Aorta (tissue), 1 donor: ENCODE measurements around a stretch of chr12.

- PRO-cap = no peak
These were observed 69.3 kb downstream of the RFLNA start for GRCh38 chr12:124364294-124364565.

DNA sequence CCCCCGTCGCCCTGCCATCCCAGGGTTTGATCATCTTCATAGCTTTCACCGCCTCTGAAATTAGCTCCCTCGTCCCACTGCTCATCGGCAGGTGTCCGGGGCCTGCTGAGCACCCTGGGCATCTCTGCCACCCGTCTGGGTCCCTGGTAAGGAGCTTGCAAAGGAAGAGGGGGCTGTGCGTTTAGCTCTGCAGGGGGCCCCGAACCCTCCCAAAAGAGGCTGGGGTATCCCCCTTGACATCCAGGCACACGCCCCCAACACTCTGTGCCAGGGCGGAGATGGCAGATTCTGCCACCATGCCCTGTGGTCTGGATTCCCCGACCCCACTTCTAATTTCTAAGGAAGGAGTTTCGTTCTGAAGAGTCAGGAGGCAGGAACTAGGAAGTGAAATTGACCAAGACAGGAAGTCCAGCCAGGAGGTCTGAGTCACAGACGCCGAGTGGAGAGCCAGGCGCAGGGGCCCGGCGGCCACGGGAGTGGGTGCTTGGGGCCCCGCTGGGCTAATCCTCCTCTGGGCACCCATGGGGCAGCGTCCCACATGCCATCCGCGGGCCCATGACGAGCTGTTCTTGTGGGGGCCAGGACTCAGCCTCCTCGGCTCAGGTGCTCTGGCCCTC is 95.7 kb downstream of the RFLNA start:
- PRO-cap = no peak

- PRO-cap = no peak
These were observed 127.0 kb downstream of the RFLNA start for GRCh38 chr12:124421970-124422185.

DNA sequence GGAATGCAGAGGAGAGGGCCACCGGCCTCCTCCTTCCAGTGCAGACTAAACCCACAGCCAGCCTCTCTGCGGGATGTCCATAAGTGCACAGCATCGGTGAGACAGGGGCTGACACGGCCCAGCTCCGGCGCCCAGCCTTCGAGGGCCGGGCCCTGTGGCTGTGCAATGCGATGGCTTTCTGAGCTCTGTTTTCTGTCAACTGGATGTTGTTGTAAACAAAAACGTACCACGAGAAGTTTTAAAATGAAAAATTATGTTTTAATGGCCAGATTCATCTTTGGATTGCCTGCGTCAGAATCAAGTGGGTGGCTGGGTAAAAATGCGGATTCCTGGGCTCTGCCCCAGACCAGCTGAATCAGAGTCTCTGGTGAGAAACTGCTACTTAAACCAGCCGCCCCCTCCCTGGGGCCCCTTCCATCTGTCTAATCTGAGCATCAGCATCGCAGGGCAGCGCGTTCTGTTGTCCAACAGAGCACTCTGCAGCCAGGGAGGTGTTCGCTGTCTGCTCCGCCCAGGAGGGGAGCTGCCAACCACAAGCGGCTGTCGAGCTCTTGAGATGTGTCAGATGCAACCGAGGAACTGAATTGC is 133.3 kb downstream of the RFLNA start:
- PRO-cap = no peak

GRCh38 chr12:124490747-124491505 is 76.5 kb downstream of the NCOR2 start:
- PRO-cap = no peak

DNA sequence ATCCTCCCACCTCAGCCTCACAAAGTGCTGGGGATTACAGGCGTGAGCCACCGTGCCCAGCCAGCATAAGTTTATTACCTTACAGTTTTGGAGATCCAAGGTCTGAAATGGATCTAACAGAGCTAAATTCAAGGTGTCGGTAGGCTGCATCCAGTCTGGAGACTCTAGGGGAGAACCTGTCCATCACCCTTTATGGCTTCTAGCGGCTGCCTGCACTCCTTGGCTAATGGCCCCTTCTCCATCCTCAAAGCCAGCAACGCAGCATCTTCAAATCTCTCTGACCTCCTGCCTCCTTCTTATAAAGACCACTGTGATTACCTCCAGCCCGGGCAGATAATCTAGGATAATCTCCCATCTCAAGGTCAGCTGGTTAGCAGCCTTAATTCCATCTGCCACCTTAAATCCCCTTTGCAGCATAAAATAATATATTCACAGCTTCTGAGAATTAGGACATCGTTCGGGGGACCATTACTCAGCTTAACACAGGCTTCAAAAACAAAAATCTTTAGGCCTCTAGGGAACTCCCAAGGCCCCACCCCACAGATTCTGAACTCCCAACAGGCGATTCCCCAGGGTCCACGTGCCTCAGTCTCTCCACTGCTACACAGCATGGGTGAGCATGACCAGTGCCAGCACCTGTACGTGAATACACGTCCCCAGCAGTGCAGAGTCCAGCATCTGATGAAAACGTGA is 14.3 kb downstream of the NCOR2 start:
- PRO-cap = no peak

DNA sequence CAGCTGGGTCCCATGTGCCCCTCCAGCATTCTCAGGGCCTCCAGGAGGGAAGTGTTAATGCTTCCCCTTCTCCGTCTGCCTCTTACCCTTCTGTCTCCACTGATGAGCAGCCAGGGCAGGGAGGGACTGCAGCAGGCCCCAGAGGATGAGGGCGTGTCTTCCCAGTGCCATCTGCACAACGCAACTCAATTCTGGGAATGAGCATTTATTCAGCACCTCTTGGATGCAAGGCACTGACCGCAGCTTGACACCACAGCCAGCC is 35.9 kb upstream of the NCOR2 start:
- PRO-cap = no peak

- PRO-cap = no peak
These were observed 85.8 kb upstream of the NCOR2 start for GRCh38 chr12:124653104-124653685.

DNA sequence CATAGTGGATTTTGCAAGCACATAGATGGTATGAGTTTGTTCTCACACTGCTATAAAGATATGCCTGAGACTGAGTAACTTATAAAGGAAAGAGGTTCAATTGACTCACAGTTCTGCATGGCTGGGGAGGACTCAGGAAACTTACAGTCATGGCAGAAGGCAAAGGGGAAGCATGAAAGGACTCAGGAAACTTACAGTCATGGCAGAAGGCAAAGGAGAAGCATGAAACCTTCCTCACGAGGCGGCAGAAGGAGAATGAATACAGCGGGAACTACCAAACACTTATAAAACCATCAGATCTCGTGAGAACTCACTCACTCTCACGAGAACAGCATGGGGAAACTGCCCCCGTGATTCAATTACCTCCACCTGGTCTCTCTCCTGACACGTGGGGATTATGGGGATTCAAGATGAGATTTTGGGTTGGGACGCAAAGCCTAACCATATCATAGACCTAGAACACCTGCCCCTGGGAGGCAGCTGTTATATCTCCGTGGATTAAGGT is 101.9 kb upstream of the NCOR2 start:
- PRO-cap = no peak

GRCh38 chr12:124871453-124872374 is 8.1 kb upstream of the SCARB1 start:
- PRO-cap = no peak

GRCh38 chr12:124904601-124905542 is 9.6 kb downstream of the UBC start:
- PRO-cap = no peak

GRCh38 chr12:124971716-124971954 is 17.3 kb downstream of the DHX37 start:
- PRO-cap = no peak

DNA sequence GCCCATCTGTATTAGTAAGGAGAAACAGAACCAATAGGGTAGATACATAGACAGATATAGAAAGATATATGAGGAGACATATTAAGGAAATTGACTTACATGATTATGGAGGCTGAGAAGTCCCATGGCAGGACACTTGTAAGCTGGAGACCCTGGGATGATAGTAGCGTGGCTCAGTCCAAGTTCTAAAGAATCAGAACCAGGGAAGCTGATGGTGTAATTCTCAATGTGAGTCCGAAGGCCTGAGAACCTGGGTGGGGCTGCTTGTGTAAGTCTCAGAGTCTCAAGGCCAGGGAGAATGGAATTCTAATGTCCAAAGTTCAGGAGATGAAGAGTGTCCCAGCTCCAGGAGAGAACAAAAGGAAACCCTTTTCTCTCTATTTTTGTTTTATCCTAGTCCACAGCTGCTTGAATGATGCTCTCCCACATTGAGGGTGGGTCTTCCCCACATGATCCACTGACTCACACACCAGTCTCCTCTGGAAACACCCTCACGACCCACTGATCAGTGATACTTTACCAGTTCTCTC is 1061.3 kb upstream of the TMEM132C start:
- PRO-cap = no peak

GRCh38 chr12:127488948-127489262 is 778.1 kb upstream of the TMEM132C start:
- PRO-cap = no peak

- PRO-cap = no peak
These were observed 626.9 kb upstream of the TMEM132C start for GRCh38 chr12:127640120-127640517.

- PRO-cap = no peak
These were observed 558.9 kb upstream of the TMEM132C start for GRCh38 chr12:127708089-127708378.

GRCh38 chr12:127824761-127825108 is 442.2 kb upstream of the TMEM132C start:
- PRO-cap = no peak

DNA sequence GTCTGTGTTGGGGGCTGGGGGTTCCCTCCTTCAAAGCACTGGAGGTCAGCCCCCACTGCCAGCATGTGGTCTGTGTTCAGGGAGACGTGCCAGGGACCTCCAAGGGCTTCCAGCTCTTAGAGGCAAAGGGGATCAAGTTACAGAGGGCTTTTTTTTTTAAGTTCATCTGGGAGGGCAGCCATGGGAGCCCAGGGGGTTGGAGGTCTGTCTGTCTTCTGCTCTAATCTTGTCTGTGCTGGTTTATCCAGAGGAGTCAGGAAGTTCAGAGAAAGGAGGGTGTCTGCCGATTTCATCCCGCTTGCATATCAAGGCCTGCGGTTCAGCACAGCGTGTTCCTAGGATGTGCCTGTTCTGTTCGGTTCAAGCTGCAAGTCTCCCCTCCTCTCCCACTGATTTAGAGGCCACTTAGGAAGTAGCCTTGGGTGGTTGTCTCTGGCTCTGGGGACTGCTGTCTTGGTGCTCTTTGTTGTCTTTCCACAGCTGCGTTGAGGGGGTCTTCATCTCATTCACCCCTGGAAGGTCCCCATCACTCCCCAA is 72.2 kb downstream of the TMEM132C start:
- PRO-cap = no peak

- PRO-cap = no peak
These were observed 31.8 kb downstream of the SLC15A4 start for GRCh38 chr12:128791787-128792431.

DNA sequence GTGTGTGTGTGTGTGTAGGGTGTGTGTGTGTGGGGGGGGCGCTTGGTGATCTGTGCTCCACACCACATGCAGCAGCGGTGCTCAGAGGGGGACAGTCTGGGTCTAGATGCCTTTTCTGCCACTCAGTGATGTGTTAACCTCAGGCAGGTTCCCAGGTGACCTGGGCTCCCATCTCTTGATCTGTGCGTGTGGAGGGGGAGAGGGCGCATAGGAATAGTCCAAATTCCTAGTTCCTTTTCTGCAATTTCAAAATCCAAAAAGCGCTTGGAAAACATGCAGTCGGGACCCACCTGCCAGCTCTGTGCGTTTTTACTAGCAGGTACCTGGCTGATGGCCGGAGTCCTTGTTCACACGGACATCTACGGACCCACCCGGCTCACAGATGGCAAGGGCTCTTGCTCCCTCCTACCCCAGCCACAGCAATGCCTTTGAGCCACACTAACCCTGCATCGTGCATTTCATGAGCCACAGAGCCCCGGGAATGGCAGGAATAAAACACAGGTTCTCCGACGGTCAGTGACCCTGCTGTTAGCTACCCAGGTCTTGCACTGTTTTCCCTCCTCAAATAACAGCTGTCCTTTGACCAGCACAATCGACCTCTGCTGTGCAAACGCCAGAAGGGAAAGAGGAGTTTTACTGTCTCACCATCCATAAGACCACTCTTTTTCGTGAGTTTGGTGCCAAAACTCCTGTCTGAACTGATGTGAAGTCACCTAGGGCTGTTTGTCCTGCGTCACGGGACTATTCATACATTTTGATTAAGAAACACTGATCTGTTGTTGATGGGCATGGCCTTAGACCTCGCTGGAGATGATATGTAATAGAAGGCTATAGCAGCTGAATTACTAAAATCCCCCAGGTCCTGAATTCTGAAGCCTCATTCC is 120.9 kb downstream of the GLT1D1 start:
- PRO-cap = no peak